Cardiac atrium fibroblast (primary cell): ENCODE results near the gene GEMIN8.

GRCh38 chrX:10611596-10612161, 8.7 kb downstream of the MID1 start:
- RAMPAGE, long total RNA: no peak

DNA sequence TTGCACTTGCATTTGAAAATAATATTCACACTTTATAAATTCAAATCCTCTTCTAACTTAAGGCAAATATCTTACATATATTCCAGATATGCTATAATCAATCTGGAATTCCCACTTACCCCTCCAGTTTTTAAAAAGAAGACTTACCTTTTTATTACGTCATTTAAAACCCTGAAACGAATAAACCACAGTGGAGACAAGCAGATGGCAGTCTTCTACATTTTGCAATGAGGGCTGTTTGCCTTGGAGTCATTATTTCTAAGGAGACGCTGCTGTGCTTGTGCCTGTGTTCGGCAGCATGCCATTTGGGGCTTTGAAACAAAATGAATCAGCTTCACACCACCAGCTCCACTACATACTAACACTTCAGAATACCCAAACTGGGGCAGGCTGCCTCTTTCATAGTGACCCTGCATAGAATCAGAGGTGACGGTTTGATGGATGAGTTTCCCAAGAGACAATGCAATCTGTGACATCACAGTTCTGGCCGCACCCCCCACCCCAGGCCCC, 57.0 kb upstream of the MID1 start:
- RAMPAGE, long total RNA: no peak

- RAMPAGE, long total RNA: no peak
Observed at GRCh38 chrX:11266198-11266660, 27.0 kb upstream of the AMELX start.

DNA sequence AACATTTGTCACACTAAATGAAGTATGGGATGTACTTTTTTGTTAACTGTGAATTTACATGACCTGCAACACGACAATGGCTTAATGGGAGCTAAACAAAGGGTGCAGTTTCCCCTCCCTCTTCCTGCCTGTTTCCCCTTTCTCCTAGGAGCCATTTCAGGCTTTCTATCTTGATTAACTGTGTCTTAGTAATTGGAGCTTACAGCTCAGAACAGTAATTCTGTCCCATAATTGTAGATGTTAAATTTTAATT, 220.0 kb upstream of the PRPS2 start:
- RAMPAGE, long total RNA: no peak

GRCh38 chrX:12951449-12951943, 23.4 kb upstream of the TMSB4X start:
- RAMPAGE, long total RNA: no peak

DNA sequence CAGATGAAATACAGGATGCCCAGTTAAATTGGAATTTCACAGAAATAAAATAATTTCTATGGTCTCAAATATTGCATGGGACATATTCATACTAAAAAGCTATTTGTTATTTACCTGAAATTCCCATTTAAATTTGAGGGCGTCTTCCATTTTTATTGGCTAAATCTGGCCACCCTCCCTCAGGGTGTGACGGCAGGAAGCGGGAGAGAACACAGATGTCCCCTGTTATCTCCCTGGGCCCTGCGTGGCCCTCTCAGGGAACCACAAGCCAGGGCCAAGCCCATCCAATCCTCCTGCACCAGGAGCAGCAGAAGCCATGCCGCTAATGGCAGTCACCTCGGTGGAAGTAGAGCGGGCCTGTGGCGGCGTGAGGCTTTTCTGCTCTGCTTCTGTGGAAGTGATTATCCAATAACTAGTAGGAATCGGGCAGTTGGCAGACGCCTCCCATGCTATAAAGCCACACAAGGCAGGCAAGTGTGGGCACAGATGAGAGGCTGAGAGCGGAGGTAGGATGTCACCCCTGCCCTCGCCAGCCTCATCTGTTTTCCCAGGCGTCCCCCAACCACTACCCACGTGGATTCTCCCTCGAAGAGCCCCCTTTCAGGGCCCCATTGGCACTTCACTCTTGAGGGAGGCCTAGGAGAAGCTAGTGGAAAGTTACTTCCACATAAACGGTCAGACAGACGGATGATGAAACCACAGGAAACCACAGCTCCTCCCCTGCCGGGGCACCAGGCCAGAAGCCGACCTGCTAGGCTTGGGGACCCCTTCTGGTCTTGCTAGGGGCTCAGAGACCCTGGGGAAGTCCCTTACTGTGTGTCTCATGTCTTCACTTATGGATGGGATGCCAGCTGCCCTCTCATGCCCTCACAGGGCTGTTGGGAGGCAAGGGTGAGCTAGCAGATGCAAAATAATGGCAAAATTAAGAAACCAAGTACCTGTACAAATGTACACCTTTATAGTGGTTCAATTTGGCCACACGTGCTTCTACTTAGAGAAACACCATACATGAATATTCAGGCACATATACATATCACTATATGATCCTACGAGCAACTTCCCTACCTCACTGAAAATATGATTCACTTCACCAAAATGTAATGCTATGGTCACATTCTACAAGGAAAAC, 18.8 kb upstream of the TMSB4X start:
- RAMPAGE, long total RNA: no peak

DNA sequence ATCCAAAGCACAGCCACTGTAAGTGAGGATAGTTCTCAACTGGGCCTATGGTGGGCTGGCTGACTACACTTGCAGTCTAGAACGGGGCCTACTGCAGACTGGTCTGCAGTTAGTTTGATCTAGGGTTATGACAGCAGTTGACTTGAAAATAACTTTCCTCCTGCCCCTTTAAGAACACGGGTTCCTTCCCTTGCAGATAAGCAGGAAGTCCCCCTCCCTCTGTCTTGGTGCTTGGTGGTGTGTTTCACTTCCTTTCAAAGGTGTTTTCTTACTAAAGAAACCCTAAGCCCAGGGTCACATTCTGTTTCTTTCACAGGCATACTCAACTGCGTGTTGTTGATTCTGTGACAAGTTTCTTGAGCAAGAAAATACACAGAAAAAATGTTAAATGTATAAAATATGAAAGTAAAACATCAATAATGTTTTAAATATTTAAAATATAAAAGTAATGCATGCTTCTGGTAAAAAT, 18.0 kb upstream of the TMSB4X start:
- RAMPAGE, long total RNA: no peak

- RAMPAGE, long total RNA: no peak
Observed at GRCh38 chrX:13028645-13029423, 15.6 kb downstream of the FAM9C start.

DNA sequence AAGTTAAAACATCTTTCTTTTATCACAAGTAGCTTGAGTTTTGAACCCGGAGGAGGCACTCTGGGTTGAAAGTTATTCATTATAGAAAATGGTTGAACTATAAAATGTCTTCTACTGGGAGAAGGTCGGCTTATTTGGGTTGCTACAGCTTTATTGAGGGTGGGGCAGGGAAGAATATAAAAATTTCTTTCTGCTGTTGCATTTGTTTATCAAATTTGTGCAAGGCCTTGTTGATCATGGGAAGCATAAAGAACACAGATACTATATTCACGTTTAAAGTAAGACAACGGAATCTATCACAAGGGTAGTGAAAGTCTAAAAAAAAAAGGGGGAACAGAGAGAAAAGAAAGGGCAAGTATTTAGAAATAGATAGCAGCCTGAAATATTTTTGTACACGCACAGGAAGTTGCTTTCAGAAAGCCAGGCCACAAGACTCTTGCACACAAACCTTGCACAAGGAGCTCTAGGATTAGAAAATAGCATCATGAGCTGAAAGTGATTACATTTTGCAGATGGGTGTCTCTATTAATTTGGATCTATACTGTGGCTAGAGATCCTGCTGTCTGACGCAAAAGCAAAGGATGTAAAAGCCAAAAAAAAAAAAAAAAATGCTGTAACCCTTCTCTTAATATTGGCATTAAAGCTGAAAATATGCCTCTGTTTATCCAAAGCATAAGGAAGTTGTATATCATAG, 37.2 kb upstream of the FAM9C start:
- RAMPAGE, long total RNA: no peak

DNA sequence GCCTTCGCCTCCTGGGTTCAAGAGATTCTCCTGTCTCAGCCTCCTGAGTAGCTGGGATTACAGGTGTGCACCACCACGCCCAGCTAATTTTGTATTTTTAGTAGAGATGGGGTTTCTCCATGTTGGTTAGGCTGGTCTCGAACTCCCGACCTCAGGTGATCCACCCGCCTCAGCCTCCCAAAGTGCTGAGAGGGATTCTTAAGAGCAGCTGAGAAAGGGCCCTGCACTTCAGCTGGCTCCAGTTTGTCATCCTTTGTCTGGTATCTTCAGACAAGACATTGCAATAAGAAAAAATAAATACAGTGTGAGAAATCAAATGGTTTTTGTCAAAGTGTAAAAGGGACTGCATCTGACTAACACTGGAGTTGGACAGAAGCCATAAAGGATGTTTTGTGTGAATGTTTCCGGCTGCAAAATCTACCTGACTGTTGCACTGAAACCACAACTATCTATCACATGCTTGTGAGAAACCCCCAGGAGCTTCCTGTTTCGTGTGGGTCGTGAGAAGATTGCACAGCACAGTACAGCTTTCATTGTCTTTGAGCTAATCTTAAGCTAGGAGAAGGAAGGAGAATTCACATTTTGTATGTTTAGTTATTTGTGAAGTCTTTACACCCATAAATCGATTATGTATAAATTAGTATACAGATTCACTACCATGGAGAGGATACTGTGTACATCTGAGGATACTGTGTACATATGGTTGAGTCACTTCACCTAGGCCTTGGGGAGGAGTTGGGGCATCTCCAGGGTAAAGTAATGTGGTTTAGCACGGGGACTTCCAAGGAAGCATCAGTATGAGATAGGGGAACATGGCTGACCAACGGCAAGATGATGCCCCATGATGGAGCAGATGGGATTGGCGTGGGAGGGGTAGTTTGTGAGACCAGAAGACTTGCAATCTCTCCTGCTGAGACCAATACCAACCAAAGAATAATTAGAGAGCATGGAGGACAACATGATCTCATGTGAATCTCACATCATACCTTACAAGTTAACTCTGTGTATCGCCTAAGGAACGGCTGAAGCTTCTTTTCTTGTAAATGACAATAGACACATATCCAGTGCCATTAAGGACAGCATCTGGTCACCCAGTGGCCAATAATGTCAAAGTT, 42.9 kb upstream of the FAM9C start:
- RAMPAGE, long total RNA: no peak

DNA sequence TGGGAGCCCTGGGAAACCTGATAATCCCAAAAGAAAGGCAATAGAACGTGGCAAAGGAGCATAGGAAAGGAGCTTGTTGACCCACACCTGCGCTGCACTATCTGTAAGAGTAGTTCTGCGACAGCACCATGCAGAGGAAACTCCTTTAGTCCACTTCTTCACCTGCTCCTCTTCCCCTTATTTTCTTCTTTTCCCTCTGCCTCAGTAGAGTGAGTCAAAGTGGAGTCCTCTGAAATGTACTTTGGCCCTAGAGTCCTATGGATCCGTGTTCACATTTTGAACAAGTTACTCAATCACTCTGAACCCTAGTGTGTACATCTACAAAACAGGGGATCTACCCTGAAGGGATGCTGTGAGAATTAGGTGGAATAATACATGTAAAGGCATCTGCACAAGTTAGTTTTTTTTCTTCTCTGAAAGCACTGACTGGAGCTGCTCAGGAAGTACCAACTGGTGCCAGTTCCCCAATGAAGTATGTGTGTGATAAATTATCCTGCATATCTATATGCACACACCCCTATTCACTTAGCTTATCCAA, 118.4 kb upstream of the FAM9C start:
- RAMPAGE, long total RNA: no peak

DNA sequence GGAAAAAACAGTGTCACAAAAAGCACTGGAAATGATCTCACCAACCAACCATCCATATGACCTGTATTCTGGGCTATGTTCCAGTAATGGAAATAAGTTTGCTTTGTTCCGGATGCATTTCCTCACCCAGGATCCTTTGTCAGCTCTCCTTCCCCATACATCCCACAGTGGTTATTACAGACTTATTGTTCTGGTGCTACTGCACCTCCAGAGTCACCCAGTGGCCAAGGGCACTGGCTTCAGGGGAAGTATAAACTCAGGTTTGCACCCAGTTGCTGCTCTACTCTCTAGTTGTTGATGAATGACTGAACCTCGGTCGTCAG, 95.6 kb downstream of the ATXN3L start:
- RAMPAGE, long total RNA: no peak

GRCh38 chrX:13260525-13260927, 59.3 kb downstream of the ATXN3L start:
- RAMPAGE, long total RNA: no peak

DNA sequence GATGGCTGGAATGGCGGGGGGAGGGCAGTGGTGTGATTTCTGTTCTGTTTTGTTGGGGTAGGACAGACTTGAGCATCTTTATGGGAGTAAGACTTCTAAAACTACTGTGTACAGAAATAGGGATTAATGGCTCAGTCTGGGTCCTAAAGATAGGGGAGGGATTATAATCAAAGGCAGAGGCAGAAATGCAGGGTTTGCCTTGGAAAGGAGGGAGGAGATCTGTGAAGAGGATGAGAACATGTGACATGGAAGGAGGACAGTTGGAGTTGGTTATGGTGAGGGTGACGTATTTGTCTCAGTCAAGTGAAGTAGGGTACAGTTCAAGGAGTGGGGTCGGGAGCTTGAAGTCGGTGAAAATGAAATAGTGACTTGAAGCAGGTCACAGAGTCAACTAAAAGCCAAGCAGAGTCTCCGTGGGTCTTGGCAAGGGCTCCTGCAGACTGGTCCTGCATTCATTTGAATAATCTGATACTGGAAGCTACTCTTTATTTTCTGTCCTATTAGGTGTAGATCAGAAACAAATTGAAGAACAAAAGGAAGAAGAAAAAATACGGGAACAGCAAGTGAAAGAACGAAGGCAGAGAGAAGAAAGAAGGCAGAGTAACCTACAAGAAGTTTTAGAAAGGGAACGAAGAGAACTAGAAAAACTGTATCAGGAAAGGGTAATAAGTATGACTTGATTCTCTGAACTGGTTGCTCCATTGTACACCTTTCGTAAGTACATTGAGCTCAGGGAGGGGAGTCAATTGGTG, 32.3 kb downstream of the OFD1 start:
- RAMPAGE, long total RNA: no peak

DNA sequence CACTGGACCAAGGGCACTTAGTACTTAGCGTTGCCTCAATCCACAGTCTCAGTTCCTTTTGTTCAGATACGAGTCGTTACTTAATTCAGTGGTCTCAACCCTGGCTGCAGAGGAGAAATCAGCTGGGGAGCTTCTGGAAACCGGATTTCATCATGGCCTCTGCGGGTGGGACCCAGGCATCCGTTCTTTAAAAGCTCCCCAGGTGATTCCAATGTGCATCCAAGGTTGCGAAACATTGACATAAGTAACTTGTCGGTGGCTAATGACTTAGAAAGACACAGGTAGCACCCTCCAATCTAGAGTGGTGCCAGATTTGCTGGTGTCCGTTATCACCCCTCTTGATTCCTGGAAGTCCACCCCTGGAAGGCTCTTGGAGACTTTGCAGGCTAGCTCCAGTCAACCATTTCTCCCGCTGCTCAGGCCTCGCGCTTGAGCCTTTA, 90.6 kb downstream of the GEMIN8 start:
- RAMPAGE, long total RNA: no peak

DNA sequence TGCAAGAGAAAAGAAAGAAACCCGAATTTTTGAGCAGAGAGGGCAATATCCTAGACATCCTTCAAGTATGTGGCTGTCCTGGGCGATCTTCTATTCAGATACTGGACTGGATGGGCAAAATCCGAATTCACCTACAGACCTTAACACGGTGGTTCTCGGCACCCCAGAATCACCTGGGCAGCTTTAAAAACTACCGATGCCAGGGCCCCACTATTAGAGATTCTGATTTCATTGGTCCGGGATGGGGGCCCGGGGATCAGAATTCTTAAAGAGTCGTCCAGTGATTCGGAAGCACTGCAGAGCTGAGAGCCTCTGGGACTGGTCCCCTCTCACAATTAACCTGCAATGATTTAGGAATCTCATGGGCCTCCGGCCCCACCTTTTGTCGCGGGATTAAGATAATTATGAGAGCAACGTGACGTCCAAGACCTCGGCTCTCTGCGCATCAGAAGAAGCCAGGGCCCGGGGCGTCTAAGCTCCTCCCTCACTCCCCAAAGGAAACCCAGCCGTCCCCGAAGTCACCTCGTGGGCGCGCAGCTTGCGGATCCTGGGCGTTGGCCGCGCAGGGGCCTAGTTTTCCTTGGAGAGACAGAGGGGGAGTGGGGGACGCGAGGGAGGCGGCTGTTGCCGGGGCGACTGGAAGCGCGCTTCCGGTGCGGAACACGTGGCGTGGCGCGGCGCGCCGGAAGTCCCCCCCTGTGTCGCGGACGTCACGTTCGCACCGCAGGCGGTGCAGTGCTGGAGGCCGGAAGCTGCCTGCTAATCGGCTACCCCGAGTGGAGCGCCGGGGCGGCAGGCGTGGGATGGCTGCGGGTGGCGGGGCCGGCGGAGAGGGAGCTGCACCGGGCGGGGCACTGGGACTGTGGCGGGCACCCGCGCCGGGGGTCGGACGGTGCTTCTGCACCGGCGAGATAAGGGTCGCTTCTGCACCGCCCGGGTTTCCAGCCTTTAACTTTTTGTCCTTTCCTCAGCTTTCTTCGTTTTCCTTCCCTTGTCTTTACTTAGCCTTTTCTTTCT, at the start of gene GEMIN8:
GEMIN8 (minus strand) TSS at position 638 of the 1,017 bp plus-strand sequence.
- RAMPAGE, long total RNA: start-site peak on the minus strand centred at position 595 of the sequence, 93 bp wide, 111 and 23 reads in 2 replicates

- RAMPAGE, long total RNA: no peak
Observed at GRCh38 chrX:15335963-15336485, 701 bp upstream of the PIGA start.

- RAMPAGE, long total RNA: no peak
Observed at GRCh38 chrX:15404567-15405254, 20.5 kb upstream of the VEGFD start.

DNA sequence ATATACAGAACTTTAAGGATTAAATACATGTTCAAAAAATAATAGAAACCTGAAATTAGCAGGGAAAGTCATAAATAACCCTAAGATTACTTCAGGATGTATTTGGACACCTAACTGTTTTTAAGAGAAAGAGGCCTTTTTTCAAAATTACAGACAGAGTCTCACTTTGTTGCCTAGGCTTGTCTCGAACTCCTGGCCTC, 30.2 kb upstream of the VEGFD start:
- RAMPAGE, long total RNA: no peak

DNA sequence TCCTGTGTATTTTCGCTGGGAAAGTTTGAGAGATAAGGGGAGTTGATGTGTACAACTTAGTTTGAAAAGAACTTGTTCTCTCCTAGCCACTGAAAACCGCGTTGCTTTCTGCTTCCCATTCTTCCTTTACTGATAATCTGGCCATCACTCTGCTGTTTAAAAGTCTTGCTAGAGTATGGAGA, 944 bp downstream of the CA5B start:
- RAMPAGE, long total RNA: no peak